HTERT-HM (cell line): ENCODE data around the gene GALNTL6.

DNA sequence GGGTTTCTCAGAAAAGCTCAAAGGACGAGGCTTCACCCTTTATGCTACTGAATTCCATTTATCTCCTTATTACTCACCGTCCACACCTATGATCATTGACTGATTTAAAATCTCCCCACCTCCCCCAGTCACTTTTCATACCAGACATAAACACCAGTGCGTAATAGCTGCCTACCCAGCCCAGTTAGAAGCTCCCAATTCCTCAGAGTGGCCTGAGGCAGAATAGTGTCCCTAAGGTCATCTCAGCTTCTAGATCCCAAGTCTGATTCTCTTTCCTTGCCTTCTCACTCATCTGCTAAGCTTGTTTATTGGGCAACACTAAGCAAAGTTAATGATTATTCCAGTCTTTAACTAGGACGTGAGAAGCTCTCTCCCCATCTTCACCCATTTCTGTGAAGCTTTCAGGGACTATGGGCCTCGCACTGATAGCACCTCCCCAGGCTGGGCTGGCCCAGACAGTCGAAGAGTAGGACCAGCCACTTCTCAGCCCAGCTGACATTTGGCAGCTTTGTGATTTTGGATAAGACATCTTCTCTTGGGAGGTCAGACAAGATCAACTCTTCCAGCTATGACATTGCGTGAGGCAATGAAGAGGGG is 7.2 kb upstream of the DDX60L start:
- RRBS, result no CpG with 5 or more reads among the region's 7 CpGs

DNA sequence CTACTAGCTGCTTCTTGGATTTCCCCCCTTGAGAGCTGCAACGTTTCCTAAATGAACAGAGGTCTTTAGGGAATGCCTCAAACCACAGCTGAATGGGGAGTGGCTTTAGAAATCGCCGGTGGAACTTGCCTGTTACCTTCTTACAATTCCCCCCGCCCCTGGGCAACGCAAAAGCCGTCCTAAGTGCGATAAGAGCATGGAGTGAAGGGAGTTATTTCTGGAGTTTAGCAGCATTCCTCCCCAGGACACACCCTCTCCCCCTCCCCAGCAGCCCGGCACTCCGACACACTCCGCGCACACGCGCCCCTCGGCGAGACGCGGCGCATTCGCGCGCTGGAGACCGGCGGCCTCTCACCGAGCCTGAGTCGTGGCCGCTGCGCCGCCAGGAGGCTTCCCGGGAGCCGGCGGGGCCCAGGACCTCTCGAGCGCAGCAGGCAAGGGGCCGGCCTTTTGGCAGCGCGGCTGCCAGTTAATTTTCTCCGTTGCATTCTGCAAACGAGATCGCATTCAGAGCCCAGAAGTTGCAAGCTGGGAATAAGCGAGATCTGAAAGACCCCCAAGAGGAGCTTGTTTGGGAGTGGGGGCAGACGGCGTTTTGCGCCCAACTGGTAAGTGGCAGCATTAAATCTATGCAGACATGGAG is 134.6 kb downstream of the PALLD start:
- RRBS, result 1% methylated on average over 26 of the region's 43 CpGs

DNA sequence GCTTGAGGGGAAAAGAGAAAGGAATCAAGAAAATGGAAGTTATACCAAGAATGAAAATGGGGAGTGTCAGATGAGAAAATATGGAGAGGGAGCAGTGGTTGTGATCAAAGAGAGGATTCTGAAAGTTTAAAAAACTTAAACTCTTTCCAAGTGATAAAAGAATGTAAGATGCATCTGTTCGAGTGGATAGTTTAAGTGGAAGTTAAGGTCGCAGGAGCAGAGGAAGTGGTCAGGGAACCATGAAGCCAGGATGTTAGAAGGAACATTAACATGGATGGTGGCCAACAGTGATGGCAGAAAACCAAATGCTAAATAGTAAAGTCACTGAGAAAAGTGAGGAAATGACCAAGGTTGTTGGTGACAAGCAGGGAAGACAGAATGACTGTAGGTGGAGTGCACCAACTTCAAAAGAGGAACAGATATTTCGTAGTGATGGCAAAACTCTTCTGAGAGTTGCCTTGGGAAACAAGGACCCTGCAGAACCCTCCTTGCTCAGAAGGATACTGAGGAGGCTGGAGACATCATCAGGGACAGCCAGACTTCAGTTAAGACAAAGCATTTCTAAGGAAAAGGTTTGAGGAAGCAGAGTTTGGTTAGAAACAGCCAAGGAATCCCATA is 226.1 kb downstream of the PALLD start:
- RRBS, result no CpG with 5 or more reads among the region's 3 CpGs

- RRBS, result no CpG with 5 or more reads among the region's 3 CpGs
Measured at GRCh38 chr4:168841175-168841729, 168.8 kb downstream of the CBR4 start.

- RRBS, result no CpG with 5 or more reads among the region's 8 CpGs
Measured at GRCh38 chr4:168848937-168849296, 161.1 kb downstream of the CBR4 start.

- RRBS, result no CpG with 5 or more reads among the region's 3 CpGs
Measured at GRCh38 chr4:168865230-168865619, 144.8 kb downstream of the CBR4 start.

DNA sequence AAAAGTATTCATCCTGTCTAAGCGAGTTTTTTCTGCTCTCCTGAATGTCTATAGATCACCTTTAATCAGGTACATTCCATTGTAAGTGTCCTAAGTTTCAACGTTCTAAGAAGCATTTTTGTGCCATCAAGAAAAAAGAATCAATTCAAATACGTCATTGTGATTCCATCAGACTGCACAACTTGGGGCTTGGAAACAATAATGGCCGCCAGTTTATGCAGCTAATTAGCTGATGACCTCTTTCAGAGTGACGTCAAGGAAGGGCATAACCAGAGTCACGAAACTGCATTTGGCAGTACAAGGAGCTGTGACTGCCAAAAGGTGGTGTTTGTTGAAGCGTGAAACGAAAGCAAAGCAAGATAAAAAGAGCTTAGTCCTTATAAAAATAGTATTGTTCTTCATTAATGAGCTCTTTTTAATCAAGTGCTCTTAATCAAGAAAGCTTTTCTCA is 81.1 kb upstream of the SH3RF1 start:
- RRBS, result no CpG with 5 or more reads among the region's 8 CpGs

GRCh38 chr4:169499178-169499918 is 113.0 kb downstream of the NEK1 start:
- RRBS, result no CpG with 5 or more reads among the region's 9 CpGs

GRCh38 chr4:169508004-169508438 is 104.4 kb downstream of the NEK1 start:
- RRBS, result no CpG with 5 or more reads among the region's 4 CpGs

- RRBS, result no CpG with 5 or more reads among the region's 2 CpGs
Measured at GRCh38 chr4:169618408-169618709, 2.0 kb upstream of the CLCN3 start.

- RRBS, result no CpG with 5 or more reads among the region's 39 CpGs
Measured at GRCh38 chr4:169619367-169620288, 750 bp upstream of the CLCN3 start.

DNA sequence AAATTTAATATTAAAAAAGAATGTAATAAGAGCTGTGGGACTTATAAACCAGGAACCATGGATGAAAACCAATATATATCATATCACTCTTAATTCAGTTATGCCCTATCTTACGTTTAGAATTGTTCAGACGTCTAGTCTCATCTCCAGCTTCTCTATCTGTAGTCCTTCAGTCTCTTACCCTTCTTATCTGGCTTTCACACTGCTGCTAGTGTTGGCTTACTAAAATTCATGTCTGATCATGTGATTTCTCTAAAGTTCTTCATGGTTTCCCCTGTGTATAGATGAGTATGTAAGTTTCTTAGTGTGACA is 6.4 kb downstream of the CLCN3 start:
- RRBS, result no CpG with 5 or more reads among the region's 2 CpGs

- RRBS, result no CpG with 5 or more reads among the region's 33 CpGs
Measured at GRCh38 chr4:169791494-169792209, 33.9 kb upstream of the HPF1 start.

DNA sequence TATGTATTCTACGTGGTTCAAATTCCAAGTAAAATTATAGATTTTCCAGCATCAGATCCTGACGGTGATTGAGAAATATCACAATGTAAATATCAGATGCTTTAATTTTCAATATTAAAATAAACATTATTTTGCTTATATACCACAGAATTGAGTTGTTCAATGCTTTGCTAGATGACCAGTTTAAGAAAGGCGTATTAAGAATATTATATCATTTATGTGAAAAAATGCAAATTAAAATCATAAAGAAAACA is 733.2 kb upstream of the GALNTL6 start:
- RRBS, result no CpG with 5 or more reads among the region's 3 CpGs

DNA sequence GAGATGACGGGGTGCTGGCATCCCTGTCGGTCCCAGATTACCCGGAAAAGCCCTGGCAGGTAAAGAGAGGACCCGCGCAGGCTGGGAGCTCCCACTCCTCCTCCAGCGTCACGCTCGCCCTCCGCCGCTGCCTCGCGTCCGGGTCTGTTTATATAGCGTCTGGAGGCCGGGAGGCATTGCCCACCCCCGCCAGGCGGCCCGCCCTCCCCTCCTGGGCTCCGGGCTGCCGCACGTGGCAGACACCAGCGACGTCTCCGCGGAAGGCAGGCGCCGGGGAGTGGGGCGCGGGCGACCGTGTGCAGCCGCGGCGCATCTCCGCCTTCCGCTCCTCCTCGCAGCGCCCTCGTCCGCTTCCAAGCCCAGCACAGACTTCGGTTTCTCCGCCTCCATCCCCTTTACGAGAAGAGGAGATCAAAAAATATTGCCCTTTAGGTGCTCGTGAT is at the start of gene GALNTL6:
GALNTL6 (plus strand) TSS at position 236 of the 443 bp plus-strand sequence.
- RRBS, result 2% methylated on average over 25 of the region's 44 CpGs

GRCh38 chr4:172028071-172028404 is 214.8 kb downstream of the GALNTL6 start:
- RRBS, result no CpG with 5 or more reads among the region's 1 CpG

DNA sequence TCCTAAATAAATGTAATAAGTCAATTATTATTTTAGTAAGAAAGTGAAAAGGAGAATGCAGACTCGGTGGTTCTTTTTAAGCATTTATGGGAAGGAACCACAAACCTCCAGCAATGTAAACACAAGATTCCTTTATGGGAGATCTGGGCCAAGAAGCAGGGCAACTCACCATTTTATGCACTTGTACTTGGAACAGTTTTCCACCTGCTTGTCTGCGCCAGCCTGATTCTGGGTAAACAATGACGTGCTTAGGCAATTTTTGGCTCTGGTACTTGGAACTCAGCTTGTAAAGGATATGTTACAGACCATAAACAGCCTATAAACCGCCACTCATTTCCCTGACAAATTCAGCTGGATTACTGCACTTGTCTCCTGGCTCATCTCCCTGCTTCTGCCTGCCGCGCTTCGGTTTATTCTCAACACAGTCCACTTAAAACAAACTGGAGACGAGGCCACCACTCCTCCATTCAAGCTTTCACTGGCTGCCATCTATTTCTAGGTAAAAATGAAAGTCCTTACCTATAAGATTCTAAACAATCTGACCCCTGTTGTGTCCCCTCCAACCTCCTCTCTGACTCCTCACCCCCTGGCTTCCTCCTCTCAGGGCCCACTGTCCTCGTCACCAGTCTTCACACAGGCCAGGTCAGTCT is 206.0 kb upstream of the GALNT7 start:
- RRBS, result no CpG with 5 or more reads among the region's 9 CpGs

DNA sequence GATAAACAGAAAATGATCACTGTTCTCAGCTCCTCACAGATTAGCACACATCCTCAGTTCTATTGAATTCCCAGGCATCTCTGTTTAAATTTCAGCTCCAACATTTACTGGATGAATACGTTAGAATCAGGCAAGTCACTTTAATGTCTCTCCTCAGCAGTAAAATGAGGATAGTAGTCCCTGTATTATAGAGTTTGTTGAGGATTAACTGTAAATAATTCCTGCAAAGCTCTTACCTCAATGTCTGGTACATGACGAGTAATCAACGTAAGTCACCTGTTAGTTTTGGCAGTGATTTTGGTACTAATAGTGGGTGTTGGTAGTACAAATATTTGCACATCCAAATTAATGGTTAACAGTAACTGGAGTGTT is 189.8 kb upstream of the GALNT7 start:
- RRBS, result no CpG with 5 or more reads among the region's 3 CpGs

DNA sequence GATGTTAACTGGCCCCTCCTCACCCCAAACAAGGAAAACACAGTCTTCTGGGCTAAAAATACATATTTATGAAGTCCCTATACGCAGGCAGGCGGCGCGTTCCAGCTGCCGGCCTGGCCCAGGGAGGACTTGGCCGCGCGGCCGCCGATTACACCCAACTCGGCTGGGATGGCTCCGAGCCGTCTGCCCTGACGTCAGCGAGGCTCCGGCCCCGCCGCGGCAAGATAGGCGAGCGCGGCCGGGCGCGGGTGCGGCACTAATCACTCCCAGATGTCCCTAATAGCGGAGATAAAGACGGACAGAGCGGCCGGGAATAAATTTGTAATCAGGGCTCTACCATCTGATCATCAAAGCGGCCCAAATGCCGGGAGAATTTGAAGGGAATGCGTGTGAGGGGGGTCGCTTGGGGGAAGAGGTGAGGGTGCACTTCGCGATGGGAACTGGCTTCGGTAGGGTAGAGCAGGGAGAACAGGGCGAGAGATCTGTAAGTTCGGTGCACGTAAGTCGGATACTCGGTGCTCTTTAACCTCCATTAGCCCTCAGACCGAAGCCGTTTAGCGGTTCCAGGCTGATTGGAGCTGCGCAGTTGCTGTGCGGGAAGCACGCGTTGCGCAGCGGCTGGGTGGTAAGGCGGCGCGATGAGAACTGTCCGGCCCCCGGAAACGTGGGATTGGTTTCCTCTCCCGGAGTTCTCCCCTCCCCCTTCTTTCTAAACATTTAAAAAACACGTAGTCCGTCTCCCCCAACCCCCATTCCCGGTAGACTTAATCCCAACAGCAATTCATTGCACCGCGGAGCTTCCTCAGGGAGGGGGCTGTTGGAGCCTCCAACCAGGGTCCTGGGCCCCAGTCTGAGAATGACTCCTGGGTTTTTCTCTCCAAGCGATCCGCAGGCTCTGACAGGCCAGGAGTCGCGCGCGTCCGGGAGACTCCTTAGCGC is 7.6 kb downstream of the HAND2 start:
- RRBS, result under 1% methylated on average over 18 of the region's 71 CpGs

GRCh38 chr4:173528834-173529901 is 861 bp downstream of the HAND2 start:
- RRBS, result 1% methylated on average over 50 of the region's 121 CpGs